Occipital lobe (tissue), 2 donors: ENCODE results near the gene ZPLD1.

DNA sequence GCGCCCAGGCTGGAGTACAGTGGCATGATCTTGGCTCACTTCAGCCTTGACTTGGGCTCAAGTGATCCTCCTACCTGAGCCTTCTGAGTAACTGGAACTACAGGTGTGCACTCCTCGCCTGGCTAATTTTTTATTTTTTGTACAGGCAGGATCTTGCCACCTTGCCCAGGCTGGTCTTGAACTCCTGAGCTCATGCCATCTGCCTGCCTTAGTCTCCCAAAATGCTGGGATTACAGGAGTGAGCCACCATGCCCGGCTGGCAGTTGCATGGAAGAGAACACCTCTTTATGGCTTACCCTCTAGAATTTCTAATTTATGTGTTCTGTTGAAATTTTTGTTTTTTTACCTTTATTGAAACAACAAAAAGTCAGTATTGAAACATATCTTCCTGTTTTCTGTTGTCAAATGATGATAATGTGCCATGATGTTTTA lies 10.9 kb downstream of the NFKBIZ start:
- RAMPAGE, long total RNA = no peak

- RAMPAGE, long total RNA = no peak
Measured at GRCh38 chr3:101878477-101879011, 29.2 kb downstream of the NFKBIZ start.

- RAMPAGE, long total RNA = no peak
Measured at GRCh38 chr3:101942305-101942661, 93.0 kb downstream of the NFKBIZ start.

DNA sequence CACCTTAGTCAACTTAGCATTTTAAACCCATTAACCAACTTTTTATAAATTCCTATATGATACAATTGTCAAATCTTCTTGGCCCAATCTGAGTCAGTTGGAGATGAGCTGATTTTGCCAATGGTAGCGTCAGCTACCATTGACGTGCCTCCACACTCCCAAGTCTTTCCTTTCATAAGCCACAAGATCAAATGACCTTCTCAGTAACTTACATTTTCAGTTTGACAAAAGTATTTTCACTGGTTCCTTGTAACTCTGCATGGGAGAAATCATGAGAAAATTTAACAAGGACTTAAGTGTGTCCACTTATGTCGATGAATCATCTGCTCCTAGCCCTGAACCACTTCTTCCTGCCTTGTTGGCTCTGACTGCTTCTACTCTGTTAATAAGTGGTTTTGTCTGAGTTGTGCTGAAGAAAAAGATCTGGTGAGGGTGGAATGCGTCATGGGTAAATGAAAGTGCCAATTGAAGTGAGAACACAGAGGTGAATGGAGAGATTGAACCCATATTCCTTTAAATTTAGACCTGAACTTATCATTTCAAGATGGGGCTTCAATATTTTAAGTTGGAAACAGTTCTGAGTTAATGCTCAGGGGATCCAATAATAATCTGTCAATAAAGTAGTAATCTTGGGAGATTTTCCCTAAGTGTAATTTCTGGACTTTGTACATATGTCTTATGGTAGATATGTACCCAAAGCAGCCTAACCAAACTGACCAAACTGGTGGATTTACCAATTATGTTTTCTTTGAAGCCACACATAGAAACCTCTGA lies 101.3 kb downstream of the NFKBIZ start:
- RAMPAGE, long total RNA = no peak

- RAMPAGE, long total RNA = no peak
Measured at GRCh38 chr3:102114272-102114591, 264.9 kb downstream of the NFKBIZ start.

GRCh38 chr3:102434621-102435110 lies at the start of gene ZPLD1:
Gene ZPLD1, plus strand, starts transcription at chr3:102435015.
- RAMPAGE, long total RNA = no peak

- RAMPAGE, long total RNA = no peak
Measured at GRCh38 chr3:104437037-104437545, 929.6 kb upstream of the ALCAM start.

DNA sequence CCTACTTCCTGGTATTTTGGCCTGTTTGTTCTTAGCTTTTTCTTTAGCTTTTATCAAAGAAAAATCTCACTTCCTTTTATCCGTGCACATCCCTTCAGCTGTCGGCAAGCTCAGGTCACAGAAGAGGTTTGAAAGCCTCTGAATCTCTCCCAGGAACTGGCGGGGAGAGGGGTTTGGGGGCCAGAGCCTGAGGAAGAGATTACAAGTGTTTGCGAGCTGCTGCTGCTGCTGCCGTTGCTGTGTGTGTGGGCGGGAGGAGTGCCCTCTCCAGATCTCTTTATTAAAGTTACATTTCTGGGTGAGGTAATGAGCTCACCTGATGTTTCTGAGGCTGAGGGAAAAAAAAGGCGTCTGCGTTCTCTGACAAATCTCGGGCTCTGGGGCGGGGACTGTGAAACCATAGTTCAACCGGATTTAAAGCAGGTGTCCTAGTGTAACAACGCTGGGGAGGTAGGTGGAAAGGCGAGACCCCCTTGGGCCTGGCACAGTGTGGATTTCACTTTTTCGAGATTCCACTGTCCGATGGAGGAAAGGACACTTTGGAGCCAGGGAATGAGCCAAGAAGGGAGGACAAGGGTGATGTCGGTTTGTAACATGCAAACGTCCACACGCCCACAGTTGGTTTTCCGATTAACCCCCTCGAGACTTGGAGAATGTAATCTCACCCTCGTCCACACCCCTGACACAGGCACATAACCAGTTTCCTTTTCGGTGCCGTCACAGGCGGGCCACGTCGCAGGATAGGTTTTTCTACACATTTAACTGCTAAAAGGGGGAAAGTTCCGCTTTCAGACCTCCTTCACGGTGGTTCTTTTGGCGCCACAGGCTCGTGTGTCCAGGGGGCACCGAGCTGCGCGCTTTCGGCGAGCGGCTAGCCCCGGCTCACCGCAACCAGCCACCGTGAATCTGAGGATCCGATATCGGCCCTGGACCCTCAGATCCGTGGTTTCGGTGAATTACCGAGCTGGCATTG lies 2.1 kb downstream of the ALCAM start:
- RAMPAGE, long total RNA = no peak

GRCh38 chr3:105439313-105440210 lies 72.9 kb downstream of the ALCAM start:
- RAMPAGE, long total RNA = no peak

GRCh38 chr3:105828556-105829043 lies 40.2 kb downstream of the CBLB start:
- RAMPAGE, long total RNA = no peak

DNA sequence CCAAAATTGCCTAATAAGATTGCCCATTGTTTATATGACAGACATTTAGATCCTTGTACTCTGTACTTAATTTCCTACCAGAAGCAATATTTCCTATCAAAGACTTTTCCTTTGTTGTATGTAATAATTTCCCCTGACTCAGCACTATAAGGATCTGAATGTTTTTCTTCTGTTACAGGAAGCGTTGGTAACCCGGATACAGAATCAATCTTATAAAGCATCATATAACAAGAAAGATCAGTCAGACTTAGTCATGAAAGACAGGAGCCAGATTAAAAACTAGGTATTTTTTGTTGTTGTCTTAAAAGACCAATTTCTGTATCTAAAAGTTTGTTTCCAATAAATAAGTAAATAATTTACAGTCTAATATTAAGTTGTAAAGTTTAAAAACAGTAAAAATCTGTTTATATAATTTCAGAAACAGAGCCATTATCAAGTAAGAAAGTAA lies 38.5 kb downstream of the CBLB start:
- RAMPAGE, long total RNA = no peak

GRCh38 chr3:107374691-107374972 lies 2.6 kb upstream of the CCDC54 start:
- RAMPAGE, long total RNA = no peak

DNA sequence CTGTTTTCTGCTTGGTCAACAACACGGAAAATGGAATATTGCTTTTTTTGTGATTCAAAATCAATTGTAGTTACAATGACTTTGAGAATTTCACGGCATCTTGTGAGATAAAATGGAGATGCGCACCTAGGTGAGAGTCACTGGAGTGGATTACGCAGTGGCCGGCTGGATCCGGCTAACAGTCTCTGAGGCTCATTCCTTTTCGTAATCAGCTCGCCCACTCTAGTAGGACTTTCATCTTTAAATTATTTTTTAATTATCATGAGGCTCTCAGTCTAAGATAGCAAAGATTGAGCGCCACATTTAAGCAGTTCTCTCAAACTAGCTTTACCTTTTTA lies 54.9 kb downstream of the CCDC54 start:
- RAMPAGE, long total RNA = no peak

GRCh38 chr3:107578467-107578917 lies 55.7 kb downstream of the BBX start:
- RAMPAGE, long total RNA = no peak

DNA sequence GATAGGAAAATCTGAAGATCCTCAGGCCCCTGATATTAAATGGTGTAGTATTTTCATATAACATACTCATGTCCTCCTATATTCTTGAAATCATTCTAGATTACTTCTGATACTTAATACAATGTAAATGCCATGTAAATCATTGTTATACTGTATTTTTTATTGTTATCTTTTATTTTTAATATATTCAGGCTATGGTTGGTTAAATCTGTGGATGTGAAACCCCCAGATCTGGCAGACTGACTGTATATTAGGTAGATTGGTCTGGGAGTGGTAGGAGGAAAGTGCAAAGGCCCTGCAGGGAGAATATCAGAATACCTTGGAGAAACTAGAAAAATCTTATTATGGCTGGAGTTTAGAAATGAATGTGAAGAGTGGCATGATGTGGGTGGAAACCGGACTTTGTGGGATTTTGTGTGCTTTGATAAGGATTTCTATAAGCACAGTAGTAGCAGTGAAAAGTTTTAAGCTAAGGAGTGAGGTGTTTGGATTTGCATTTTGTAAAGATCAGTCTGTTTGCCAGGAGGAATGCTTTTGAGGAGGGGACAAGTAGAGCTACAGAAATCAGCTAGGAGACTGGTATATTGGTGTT lies 91.9 kb downstream of the BBX start:
- RAMPAGE, long total RNA = no peak

GRCh38 chr3:107699663-107700191 lies 177.0 kb downstream of the BBX start:
- RAMPAGE, long total RNA = no peak

GRCh38 chr3:107800573-107801311 lies 278.0 kb downstream of the BBX start:
- RAMPAGE, long total RNA = no peak

DNA sequence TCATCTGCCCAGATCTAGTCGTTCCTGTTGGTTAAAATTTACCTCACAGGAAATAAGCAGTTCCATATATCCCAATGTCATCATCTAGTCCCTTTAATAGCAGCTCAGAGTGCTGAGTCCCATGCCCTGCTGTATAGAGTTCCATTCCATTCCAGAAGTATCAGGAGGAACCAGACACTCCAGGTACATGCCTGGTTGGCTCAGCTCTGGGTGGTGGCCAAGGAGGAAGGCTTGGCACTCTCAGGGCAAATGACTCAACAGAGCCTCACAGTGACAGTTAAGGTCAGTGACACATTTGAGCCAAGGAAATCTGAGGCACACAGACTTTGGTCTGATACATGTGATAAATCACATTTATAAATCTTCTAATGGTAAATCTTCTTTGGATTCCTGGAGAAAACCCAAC lies 9.1 kb downstream of the HHLA2 start:
- RAMPAGE, long total RNA = no peak

DNA sequence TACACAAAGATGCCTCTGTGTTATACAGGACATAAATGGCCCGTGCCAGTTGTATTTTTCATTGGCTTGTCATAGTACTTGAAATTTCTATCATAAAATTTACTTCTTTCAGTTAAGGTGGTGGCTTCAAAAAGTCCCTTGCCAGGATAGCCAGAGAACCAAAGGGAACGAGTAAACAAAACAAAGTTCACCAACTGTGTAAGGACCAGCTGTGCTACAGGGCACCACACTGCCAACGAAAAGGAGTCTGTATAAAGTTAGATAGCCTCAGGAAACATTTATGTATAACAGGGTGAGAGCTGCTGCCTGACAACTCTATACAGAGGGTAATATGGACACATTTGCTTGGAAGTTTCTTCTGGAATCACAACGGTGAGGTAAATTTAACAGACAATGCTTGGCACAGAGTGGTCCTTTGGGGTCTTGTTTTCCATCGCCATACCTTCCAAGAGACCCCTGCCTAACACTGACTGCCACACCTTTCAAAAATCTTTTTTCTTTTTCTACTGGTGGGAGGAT lies 103.5 kb downstream of the MYH15 start:
- RAMPAGE, long total RNA = no peak

DNA sequence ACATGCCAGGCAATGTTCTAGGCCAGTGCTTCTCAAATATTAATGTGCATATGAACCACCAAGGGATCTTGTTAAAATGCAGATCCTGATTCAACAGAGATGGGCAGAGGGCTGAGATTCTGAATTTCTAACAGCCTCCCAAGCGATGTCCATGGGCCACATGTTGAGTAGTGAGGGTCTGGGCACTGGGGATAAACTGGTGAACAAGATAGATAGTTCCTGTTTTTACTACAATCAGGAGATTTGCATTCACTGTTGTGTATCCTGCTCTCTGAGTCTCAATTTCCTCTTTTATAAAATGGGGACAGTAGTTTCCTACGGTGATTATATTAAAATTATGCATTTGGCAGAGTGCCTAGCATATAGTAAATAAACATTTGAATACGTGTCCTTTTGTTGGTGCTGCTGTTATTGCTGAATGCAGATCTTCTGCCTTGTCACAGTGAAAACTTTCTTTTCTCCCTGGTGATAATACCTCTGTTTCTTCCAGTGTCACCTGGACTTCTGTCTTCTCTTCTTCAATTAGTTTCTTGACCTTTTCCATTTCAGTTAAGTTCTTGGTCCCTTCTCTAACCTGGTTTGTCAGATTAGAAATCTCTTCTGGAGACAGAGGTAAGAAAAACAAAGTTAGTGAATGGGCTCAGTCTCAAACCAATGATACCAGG lies 102.5 kb downstream of the MYH15 start:
- RAMPAGE, long total RNA = no peak